B cell (primary cell): ENCODE results near the genes KLLN, LIPJ and FAS.

DNA sequence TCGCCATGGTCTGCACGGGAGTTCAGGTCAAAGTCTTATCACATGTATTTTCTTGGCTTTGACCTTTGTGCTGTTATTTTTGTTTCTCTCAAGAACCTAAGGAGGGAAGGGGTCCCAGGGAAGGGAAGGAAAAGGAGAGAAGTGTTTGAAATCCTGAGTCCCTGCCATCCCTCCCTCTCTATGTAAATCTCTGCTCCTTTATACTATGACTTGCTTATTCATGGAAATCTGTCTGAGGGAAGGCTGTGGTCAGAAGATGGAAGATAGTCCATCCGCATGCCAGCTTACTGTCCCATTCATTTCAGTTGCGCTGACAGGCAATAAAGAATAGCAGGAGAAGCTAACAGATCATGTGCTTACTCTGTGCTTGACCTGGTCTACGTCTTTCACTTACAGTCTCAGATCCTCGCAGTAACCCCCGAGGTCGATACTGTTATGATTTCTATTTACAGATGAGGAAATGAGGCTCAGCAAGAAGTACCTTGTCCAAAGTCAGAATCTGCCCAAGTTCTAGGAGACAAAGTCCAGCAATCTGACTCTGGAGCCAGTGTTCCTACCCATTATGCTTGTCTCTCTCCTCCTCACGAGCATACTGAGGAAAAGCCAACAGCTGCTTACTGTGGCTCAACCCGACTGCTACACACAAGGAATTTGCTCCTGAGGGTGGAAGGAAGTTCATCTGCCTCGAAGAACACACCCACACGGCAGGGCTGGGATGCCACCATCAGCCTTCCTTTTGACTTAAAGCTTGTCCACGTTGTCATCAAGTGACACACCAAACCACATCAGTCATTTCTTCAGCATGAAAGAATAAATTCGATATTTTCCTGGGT, 74.1 kb downstream of the MINPP1 start:
- PRO-cap = no peak
- CAGE, long polyA plus RNA = no peak

DNA sequence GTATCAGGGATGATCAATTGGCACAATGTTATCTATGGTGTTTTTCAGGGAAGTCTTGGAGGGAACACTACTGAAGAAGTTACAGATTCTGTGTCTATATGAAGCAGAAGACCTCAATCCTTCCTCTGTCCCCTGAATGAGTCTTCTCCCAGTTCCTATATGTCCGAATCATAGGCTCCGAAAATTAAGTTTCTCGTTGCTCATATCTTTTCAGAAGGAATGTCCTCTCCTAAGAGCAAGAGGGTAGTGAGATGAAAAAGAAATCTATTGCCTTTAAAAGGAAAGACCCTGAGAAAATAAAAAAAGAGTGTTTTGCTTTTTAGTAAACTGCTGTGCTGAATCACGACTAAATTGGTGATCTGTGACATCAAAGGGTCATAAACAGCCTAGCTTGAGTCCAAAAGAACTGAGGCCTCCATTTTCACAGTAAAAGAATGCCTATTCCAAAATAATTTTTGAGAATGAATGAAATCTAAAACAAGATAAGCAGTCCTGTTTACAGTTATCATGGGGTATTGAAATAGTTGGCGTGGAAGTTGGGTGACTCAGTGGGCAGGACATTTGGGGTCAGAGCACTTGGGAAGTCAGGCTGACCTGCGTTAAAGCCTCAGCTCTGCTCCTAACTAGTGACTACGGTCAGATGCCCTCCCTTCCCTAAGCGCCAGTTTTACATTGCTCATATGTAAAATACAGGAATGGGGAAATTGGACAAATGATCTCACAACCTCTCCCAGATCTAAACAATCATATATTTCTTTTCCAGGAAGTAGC, 2.5 kb upstream of the PAPSS2 start:
- PRO-cap = no peak
- CAGE, long polyA plus RNA = no peak

DNA sequence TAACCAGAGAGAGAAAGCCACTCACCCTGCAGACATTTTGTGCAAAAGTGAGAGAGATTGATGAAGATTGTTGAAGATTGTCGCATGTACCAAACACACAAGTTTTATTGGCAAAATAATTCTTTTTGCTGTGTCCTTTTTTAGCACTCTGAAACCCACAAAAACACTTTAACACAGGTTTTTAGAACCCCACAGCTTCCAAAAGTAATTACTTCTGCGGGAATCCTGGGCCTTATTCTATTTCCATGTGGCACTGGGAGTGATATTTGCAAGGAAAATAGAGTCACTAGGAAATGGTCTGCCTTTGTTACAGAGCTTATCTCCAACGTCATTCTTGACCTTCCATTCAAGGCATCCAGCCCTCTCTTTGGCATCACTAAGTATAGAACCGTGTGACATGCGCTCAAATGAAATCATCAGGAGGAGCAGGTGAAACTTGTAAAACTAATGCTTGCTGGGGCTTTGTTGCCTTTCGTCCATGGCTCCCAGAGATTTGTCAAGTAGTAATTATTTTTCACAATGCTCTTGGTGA, 73.3 kb downstream of the PAPSS2 start:
- PRO-cap = no peak
- CAGE, long polyA plus RNA = no peak

GRCh38 chr10:87805351-87805981, 12.6 kb downstream of the ATAD1 start:
- PRO-cap = no peak
- CAGE, long polyA plus RNA = no peak

GRCh38 chr10:87815369-87815785, 2.6 kb downstream of the ATAD1 start:
- PRO-cap = no peak
- CAGE, long polyA plus RNA = no peak

- PRO-cap = bidirectional peak, plus-strand start at chr10:87863357, minus-strand start at chr10:87863287; bidirectional peak, plus-strand start at chr10:87863698, minus-strand start at chr10:87863498
- CAGE, long polyA plus RNA = start-site peak on the plus strand at chr10:87863624-87863647, 25 and 34 reads in 2 replicates
These were observed at the start of gene KLLN for GRCh38 chr10:87863163-87863749. Gene KLLN (minus strand): TSS chr10:87863533.

DNA sequence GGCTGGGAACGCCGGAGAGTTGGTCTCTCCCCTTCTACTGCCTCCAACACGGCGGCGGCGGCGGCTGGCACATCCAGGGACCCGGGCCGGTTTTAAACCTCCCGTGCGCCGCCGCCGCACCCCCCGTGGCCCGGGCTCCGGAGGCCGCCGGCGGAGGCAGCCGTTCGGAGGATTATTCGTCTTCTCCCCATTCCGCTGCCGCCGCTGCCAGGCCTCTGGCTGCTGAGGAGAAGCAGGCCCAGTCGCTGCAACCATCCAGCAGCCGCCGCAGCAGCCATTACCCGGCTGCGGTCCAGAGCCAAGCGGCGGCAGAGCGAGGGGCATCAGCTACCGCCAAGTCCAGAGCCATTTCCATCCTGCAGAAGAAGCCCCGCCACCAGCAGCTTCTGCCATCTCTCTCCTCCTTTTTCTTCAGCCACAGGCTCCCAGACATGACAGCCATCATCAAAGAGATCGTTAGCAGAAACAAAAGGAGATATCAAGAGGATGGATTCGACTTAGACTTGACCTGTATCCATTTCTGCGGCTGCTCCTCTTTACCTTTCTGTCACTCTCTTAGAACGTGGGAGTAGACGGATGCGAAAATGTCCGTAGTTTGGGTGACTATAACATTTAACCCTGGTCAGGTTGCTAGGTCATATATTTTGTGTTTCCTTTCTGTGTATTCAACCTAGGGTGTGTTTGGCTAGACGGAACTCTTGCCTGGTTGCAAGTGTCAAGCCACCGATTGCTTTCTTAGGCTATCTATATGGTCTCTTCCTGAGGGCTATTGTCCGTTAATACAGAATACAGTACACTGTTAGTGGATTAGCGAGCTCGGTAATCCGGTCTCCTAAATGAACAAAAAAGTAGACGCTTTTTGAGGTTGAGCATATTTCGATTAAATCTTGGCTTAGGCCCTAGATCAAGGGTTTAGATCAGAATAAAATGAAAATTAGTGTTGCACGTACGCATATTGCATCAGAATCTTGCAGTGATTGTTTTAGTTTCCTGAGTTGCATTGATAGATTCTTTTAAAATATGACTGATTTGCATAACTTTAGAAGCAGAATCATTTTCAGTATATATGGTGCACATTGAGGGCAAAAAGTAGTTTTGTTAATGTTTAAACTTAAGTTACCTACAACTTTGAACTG, 982 bp downstream of the PTEN start:
- PRO-cap = no peak
- CAGE, long polyA plus RNA = no peak

GRCh38 chr10:87873686-87874497, 10.5 kb downstream of the PTEN start:
- PRO-cap = no peak
- CAGE, long polyA plus RNA = no peak

DNA sequence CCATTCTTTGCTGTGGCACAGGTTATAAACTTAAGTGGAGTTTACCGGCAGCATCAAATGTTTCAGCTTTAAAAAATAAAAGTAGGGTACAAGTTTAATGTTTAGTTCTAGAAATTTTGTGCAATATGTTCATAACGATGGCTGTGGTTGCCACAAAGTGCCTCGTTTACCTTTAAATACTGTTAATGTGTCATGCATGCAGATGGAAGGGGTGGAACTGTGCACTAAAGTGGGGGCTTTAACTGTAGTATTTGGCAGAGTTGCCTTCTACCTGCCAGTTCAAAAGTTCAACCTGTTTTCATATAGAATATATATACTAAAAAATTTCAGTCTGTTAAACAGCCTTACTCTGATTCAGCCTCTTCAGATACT, 104.8 kb downstream of the PTEN start:
- PRO-cap = no peak
- CAGE, long polyA plus RNA = start-site peak on the plus strand centred at position 140 of the sequence, 247 bp wide, 42 and 23 reads in 2 replicates

GRCh38 chr10:88066896-88067332, 203.5 kb downstream of the PTEN start:
- PRO-cap = bidirectional peak, plus-strand start at chr10:88067190, minus-strand start at chr10:88067044
- CAGE, long polyA plus RNA = no peak

DNA sequence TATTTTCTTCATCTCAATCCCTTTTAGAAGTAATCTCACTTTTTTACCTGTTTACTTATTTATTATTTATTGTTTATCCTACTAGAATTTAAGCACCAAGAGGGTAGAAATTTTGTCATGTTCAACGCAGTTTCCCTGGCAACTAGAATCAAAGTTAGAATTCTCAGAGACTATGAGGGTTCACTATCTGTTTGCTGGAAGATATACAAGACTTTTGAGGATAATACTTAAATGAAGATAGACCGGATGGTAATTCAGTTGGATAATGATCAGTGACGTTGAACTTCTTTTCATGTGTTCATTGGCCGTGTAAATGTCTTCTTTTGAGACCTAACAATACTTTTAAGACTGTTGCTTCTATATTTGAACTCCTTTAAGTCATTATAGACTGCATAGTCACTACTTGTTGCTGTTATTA, at the start of gene LIPJ:
Gene LIPJ (plus strand): TSS at position 166 of the 418 bp plus-strand sequence.
- PRO-cap = no peak
- CAGE, long polyA plus RNA = no peak

DNA sequence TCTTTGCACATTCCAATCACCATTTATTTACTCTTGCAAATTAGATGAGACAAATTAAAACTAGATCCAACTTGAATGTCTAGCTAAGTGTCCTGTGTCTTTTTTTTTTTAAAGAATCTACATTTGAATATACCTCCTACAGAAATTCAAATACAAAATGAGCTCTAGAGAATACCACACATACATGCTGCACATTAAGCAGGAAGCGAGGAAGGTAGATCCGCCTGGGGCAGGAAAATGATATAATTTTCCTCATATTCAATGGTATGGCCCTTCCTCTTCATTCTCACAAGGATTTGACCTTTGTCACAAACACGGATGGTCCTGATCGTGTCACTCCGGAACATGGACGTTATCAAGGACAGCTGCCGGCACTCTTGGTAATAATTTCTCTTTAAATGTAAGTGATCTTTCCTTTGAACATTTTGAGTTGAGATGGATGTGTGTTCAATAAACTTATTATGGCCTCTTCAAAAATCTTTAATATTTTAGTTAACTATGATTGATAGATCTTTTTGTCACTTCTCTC, 2.7 kb upstream of the LIPN start:
- PRO-cap = no peak
- CAGE, long polyA plus RNA = no peak

DNA sequence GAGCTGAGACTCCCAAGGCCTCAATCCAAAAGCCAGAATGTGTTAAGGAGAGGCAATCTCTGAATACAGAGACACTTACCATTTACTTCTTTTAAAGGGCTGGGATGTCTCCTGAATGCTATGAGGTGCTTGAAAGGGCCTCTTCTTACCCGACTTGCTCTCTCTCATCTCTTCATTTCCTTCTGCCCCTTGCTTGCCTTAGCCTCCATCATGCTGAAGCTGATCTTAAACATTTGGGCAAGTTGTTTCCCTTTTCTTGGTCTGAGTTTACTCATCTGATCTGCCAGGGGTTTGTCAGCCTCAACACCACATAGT, 10.0 kb upstream of the LIPM start:
- PRO-cap = no peak
- CAGE, long polyA plus RNA = no peak

- PRO-cap = no peak
- CAGE, long polyA plus RNA = no peak
These were observed 527 bp upstream of the STAMBPL1 start for GRCh38 chr10:88879590-88879846.

GRCh38 chr10:88912841-88913595, 33.0 kb downstream of the STAMBPL1 start:
- PRO-cap = no peak
- CAGE, long polyA plus RNA = no peak

DNA sequence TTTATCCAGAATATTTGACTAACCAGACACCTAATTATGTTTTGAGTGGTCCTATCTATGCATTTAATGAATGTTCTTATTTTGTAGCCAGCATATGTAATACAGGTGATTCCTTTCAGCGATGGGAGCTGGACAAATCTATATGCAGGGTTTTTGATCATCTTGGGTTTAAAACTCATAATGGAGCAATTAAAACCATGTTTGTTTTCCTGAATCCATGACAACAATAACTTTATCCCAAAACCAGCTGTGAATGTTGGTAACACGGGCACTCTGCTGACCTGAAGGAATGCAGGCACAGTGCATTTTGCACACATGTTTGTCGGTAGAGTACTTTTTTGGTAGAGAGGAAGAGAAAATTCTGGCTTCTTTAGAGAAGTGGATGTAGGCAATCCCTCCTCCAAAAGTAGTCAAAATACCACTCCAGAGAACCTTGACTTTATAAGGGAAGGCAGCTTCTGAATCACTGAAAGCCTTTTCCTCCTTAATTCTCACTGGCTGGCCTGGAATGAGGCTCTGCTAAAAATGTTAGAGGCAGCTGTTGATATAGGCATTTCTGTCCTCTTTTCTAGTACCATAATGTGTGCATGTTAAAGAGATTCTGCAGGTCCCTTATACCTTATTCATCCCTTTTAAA, 15.8 kb upstream of the ACTA2 start:
- PRO-cap = no peak
- CAGE, long polyA plus RNA = no peak

DNA sequence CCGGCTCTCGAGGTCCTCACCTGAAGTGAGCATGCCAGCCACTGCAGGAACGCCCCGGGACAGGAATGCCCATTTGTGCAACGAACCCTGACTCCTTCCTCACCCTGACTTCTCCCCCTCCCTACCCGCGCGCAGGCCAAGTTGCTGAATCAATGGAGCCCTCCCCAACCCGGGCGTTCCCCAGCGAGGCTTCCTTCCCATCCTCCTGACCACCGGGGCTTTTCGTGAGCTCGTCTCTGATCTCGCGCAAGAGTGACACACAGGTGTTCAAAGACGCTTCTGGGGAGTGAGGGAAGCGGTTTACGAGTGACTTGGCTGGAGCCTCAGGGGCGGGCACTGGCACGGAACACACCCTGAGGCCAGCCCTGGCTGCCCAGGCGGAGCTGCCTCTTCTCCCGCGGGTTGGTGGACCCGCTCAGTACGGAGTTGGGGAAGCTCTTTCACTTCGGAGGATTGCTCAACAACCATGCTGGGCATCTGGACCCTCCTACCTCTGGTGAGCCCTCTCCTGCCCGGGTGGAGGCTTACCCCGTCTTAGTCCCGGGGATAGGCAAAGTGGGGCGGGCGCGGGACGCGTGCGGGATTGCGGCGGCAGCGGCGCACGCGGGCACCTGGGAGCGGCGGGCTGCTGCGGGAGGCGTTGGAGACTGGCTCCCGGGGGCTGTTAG, at the start of gene FAS:
Gene FAS (plus strand): TSS at position 388 of the 668 bp plus-strand sequence.
- PRO-cap = bidirectional peak, plus-strand start at position 270 of the sequence, minus-strand start at position 281 of the sequence
- CAGE, long polyA plus RNA = no peak

DNA sequence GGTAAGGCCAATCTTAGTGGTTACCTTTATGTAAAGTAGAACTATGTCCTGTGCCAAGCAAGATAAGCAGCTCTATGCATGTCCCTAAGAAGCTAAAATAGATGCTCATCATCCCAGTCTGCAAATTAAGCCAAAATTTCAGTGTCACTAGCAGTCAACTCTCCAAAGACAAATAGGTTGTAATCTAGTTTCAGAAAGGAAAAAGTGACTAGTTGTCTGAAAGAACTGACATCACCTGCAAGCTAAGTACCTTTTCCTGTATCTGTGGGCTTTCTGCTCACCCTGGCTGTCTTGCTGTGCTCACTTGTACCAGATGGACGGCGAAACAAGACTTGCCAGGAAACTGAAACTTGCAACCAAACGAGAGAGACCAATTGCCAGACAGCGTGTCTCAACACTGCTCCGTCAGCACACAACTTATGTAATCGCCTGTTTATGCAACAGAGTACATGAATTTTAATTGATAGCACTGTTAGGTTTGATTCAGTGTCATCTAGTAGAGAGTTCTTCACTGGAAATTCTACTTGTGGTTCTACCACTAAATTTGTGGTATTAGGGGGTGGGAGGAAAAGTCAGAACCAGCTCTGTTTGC, 43.5 kb downstream of the CH25H start:
- PRO-cap = no peak
- CAGE, long polyA plus RNA = no peak

- PRO-cap = no peak
- CAGE, long polyA plus RNA = no peak
These were observed 16.1 kb downstream of the LIPA start for GRCh38 chr10:89235339-89235950.

- PRO-cap = no peak
- CAGE, long polyA plus RNA = no peak
These were observed 23.7 kb upstream of the IFIT2 start for GRCh38 chr10:89277932-89278776.